Measurements from ENCODE around the genes THRA and GJD3.

DNA sequence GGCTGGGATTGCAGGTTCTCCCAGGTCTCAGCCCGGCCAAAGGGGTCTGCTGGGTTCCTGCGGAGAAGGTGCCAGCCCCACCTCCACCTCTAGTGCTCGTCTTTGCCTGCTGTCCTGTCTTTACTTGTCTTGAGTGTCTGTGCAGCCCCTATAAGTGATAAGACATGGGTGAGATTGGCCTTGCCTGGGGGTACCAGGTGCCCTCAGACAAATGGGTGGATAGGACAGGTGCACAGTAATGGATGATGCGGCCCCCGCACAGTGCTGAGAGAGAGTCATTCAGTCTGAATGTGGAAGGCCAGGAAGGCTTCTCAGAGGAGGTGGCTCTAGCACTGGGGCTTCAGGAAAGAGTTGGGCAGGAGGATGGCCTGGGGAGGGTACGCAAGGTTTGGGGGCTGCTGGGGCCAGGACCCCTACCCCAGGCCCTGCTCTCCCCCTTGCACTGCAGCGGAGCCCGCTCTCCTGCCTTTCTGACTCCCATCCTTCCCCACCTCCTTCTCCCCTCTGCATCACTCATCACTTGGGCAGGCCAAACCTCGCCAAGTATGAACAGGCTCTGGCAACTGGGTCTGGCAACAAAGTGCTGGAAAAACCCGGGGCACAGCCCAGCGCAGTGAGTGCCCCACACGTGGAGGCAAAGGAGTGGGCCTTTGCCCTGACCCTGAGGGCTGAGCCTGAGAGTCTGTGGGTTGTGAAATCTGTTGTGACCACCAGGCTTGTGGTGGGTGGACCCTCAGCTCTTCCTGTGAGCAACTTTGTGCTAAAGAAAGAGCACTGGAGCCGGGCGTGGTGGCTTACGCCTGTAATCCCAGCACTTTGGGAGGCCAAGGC is 3.4 kb downstream of the GRB7 start:
- PRO-cap, 3 experiments, result no peak in any of the 3 experiments
- RAMPAGE, long total RNA, result no peak

GRCh38 chr17:39794226-39794615 is 56.5 kb downstream of the GRB7 start:
- PRO-cap, 3 experiments, result no peak in any of the 3 experiments
- RAMPAGE, long total RNA, result no peak

DNA sequence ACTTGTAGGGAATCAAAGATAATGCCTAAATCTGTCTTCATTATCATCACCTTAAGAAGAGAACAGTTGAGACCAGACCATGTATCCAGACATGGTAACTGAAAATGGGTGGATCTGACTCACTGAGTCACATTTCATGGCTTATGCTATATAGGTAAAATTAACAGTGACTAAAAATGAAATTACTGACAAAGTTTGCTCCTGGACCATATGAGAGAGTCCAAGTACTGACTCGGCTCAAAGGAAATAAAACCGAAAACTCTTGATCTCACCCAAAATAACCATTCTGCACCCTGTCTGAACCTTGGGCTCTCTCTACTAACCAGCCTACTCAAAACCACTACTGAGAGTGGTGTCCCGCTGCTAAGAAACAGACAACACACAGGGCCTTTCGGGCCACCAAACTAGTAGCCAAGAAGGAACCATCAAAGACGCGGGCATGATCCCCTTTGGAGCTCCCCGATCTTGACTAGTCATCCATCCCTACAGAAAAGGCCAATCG is 957 bp upstream of the ZPBP2 start:
- PRO-cap, 3 experiments, result no peak in any of the 3 experiments
- RAMPAGE, long total RNA, result no peak

GRCh38 chr17:39928473-39928937 is 973 bp downstream of the LRRC3C start:
- PRO-cap, 3 experiments, result no peak in any of the 3 experiments
- RAMPAGE, long total RNA, result no peak

DNA sequence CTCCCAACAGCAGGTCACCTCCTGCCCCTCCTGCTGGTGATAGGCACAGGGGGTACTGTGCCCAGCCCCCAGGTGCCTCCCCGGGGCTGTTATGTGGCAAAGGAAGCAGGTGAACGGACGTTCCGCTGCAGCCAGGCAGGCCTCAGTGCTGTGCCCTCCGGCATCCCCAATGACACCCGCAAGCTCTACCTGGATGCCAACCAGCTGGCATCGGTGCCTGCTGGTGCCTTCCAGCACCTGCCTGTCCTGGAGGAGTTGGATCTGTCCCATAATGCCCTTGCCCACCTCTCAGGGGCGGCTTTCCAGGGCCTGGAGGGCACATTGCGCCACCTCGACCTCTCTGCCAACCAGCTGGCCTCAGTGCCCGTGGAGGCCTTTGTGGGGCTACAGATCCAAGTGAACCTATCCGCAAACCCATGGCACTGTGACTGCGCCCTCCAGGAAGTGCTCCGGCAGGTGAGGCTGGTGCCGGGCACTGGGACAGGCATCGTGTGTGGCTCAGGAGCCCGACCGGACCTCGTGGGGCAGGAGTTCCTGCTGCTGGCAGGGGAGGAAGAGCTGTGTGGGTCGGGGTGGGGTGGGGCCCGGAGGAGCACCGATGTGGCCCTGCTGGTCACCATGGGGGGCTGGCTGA is 16.6 kb downstream of the LRRC3C start:
- PRO-cap, 3 experiments, result no peak in any of the 3 experiments
- RAMPAGE, long total RNA, result no peak

DNA sequence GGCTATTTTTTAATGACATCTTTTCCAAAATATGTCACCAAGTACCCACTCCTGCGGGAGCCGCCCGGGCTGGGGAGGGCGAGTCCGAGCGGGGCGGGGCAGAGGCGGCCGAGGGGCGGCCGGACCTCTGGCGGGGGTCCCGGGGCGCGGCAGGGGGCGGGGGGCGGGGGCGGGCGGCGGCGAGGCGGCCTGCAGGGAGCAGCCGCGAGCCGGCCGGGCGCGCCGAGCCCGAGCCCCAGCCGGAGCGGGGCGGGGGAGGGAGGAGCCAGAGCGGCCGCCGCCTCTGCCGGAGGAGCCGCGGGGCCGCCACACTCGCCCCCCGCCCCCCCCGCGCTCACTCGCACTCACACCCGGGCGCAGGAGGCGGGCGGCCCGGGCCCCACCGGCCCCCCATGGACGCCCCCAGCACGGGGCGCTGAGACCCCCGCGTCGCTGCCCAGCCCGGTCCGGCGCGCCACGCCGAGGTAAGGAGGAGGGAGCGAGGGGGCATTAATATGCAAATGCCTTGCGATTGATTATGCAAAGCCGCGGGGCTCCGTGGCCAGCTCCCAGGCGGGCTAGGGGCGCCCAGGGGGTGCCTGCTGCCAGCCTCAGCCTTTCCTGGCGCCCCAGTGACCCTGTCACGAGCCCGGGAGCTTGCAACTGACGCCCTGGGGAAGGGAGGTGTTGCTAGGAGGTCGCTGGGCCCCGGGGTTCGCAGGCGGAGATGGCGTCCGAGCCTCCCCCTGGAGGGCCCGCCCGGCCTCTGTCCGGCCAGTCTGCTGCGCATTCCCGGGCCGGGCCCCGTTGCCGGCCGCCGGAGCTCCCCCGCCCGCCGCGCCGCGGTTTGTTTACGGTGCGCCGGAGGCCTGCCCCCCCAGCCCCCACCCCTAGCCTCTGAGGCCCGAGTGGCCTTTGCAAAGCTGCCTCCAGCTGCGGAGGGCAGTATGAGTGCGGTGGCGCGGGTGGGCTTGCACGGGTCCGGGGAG is at the start of gene THRA:
Gene THRA, plus strand, starts transcription at position 337 of the 968 bp plus-strand sequence.
- PRO-cap, 3 experiments, result peak in 3 of 3 experiments; most common plus-strand start position 268 of the sequence (in 3); most common minus-strand start position 747 of the sequence (in 3)
- RAMPAGE, long total RNA, result no peak

DNA sequence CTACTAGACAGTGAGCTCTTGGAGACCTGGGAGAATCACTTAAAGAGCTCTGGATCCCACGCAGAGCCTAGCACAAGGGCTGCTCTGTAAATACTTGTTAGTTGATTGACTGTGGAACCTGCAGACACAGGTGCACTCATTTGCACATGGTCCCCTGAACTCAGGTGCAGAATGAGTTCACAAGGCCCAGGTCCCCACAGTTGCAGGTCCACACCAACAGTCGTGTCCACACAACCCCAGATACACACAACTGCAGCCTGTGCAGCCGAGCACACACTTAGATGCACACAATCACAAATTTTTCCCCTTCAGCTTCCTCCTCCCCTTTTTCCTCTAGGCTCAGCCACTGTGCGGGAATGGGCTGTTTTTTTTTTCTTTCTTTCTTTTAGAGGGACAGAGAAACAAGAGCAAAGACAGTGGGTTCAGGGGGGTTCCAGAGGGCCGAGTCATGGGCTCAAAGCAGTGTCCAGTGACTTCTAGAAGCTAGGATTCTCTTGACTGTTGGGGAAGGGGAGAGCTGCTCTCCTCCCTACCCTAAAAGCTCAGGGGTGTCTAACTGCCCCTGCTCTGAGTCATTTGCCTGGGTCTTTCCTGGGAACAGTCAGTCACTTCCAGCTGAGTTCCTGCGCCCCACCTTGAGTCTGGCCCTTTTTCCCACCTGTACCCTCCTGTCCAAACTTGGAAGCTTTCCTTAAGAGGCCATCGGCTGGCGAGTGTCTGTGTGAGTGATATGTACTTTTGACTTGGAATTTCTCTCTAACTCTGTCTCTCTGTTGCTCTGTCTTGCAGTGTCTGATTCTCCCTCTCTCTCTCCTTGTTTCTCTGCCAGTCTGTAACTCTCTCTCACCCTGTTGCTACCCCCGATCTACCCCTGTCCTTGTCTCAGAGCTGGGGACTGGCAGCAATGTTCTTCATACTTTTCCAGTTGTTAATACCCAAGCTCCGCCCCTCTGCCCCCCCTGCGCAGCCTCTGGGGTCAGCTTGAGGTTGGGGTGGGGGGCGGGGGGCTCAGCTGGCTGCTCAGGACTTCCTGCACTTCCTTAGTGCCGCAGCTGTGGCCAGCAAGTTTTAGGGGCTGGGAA is 2.3 kb downstream of the THRA start:
- PRO-cap, 3 experiments, result no peak in any of the 3 experiments
- RAMPAGE, long total RNA, result no peak

DNA sequence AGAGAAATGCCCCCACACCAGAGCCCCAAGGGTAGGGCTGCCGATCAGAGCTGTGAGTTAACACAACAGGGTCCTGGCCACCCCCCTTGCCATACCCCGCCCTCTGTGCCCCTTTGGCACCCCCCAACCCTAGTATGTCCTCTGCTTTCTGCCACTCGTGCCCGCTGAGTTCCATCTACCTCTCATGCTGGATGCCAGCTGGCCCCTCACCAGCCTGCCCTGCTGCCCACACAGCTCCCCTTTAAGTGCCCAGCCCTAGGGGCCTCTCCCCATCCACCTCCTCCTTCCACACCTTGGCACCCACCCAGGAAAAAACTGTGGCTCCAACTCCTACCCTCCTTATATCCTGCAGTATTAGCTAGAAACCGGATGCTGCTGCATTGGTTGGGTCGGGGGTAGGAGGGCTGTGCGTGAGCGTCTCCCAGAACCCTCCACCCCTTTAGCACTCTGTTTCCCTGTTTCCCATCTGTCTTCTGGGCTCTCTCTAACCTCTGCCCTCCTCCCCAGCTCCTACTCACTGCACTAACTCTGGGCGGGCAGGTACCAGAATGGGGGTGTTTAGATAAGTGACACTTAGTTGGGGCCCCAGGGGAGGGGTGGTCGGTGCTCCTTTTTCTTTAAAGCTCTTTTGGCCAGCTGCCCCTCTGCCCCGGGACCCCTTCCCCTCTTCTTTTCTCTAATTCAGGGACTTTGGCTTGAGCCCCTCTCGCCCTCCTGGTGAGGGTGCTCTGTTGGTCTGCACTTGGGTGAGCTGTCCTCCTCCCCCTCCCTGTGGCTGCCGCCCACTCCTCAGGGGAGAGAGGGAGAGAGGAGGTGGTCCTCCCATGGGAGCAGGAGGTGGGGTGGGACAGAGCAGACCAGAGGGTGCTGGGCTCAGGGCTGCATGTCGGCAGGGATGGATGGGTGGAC is 10.0 kb downstream of the NR1D1 start:
- PRO-cap, 3 experiments, result no peak in any of the 3 experiments
- RAMPAGE, long total RNA, result no peak

- PRO-cap, 3 experiments, result no peak in any of the 3 experiments
- RAMPAGE, long total RNA, result no peak
Observed at GRCh38 chr17:40114361-40115330, 7.1 kb upstream of the MSL1 start.

GRCh38 chr17:40123712-40123987 is 1.9 kb downstream of the MSL1 start:
- PRO-cap, 3 experiments, result peak in 1 of 3 experiments; most common plus-strand start chr17:40123752 (in 1)
- RAMPAGE, long total RNA, result no peak

DNA sequence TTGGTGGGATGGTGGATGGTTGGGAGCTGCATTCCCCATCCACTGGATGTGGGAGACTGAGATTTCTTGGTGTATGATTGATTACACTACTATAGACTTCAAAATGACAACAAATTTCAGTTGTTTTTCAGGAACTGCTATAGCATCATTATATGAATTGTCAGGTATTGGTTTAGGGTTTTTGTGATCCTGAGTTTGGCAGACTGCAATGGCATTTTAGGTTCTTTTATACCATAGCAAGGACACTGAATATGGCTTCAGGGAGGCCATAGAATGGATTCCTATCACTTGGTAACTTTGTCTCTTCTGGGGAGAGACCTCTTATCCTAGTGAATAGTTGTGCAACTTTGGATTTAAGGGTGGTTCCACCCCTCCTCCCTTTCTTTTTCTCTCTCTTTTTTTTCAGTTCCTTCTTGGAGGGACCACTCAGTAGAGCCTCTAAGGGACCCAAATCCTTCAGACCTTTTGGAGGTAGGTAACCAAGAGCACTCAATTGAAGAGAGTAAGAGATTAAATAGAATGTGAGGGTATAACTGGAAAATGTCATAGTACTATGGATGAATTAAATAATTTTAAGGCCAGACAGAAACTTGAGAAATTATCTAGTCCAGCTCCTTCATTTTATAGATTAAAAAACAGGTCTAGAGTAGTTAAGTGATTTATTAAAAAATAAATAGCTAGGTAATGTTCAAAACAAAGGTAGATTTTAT is 8.6 kb upstream of the CASC3 start:
- PRO-cap, 3 experiments, result no peak in any of the 3 experiments
- RAMPAGE, long total RNA, result no peak

- PRO-cap, 3 experiments, result no peak in any of the 3 experiments
- RAMPAGE, long total RNA, result no peak
Observed at GRCh38 chr17:40153856-40154266, 13.5 kb downstream of the CASC3 start.

DNA sequence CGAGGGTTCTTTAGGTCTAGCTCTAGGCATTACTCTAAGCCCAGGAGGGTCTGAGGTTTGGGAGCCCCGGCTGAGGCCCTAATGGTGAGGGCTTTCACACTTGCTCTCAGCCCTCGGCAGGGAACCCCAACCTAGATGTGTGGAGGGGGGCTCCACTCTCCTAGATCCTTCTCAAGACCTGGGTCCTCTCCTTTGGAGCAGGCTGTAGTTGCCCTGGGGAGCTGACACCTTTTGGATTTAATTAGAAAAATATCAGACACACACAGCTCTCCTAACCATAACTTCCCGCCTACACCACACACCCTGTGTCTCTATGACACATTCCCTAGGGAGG is 2.4 kb downstream of the RAPGEFL1 start:
- PRO-cap, 3 experiments, result no peak in any of the 3 experiments
- RAMPAGE, long total RNA, result no peak

- PRO-cap, 3 experiments, result peak in 3 of 3 experiments; most common plus-strand start chr17:40191606 (in 1); most common minus-strand start chr17:40191757 (in 2)
- RAMPAGE, long total RNA, result no peak
Observed at GRCh38 chr17:40190994-40191952, 14.0 kb downstream of the RAPGEFL1 start.

GRCh38 chr17:40346615-40346884 is 18.0 kb downstream of the GJD3 start:
- PRO-cap, 3 experiments, result no peak in any of the 3 experiments
- RAMPAGE, long total RNA, result no peak

DNA sequence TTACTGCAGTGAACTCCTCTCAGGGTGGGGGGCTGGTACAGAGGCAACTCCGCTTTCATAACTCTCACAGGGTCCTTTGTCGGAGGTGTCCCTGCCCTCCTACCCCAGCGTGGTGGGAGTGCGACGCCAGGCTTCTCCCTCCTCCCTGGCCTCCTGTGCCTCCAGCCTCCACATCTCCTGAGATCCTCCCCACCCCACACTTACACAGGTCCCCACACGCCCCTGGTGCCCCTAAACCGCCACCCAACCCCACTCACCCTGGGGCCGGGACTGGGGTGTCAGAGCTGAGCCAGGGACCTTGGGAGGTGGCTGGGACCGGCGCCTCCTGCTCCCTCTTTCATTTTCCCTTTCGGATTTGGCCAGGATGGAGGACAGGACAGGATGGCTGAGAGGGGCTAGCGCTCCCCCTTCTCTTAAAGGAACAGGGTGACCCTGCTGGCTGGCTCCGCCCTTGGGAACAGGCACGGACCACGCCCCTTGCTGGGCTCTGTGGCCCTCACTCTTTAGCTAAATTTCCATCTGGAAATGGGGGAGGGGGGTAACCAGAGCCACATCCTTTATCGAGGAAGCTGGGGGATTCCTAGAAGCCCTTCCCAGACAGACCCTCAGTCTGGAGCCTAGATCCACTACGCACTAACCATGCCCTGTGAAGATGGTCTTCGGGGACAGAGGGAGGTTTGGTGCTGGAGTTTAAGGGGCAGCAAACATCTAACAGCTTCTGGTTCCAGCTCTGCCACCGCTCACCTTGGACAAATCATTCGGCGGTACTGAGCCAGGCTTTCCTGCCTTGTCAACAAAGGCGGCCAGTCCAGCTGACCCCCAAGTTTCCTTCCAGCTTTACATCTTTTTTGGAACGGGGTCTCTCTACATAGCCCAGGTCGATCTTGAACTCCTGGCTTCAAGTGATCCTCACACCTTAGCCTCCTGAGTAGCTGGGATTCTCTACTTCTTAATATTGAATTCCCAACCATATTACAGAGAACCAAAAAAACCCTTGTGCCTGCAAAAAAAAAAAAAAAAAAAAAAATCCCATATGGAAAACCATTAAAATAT is at the start of gene GJD3:
Gene GJD3, minus strand, starts transcription at position 387 of the 1,053 bp plus-strand sequence.
- PRO-cap, 3 experiments, result no peak in any of the 3 experiments
- RAMPAGE, long total RNA, result no peak

GRCh38 chr17:40450061-40450693 is 6.9 kb downstream of the IGFBP4 start:
- PRO-cap, 3 experiments, result no peak in any of the 3 experiments
- RAMPAGE, long total RNA, result no peak

DNA sequence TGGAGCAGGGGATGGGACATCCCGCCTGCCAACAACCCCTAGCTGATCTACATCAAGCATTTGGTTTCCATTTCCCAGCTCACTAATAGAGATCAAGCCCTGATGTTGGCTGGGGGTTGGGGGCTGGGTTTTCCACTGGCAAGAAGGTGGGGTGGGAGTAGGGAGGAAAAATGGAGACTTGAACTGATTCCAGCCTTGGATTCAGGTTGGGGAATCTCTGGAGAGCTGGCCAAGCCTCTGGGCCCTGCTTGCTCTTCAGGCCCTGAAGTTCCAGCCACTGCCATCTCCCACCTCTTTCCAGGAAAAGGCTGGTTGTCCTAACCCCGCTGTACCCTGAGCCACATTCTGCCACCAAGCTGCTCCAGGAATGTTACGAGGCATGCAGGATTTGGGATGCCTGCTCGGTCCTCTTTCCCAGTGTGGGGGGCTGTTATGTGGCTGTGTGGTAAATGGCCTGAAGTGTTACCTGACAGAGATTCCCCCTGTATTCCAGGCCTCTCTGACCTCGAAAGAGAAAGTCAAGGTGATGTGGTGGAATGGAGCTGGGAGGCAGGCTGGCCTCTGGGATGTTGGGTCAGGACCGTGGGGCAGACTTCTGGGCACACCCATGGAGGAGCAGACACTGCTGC is 16.6 kb downstream of the IGFBP4 start:
- PRO-cap, 3 experiments, result no peak in any of the 3 experiments
- RAMPAGE, long total RNA, result no peak

DNA sequence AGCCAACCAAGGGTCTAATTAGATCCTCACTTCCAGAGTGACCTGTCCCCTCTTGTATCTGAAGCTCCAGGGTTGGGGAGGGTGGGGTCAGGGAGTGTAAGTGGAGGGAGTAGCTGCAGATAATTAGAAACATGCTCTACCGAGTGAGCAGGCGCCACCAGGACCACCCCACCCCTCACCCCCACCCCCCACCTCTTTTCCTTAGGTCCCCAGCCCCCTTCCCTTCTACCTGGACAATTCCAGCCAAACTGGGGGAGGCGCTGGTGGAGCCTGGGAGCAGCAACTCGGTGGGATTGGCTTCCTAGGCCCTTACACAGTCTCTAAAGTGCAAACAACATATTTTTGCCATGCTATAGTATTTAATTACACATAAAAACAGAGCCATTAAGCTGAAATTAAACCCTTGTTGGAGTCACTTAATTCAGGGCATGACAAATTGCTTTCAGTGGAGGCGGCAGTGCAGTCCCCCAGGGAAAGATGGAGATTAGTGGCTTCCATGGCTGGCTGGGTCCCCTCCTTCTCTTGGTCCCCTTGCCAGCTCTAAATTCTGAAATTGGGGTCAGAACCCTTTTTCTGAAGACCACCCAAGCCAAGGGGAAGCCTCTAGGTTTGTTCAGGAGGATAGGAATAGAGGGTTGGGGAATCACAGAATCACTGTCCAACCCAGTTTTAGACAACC is 17.3 kb downstream of the IGFBP4 start:
- PRO-cap, 3 experiments, result no peak in any of the 3 experiments
- RAMPAGE, long total RNA, result no peak

GRCh38 chr17:40464240-40464591 is 21.0 kb downstream of the IGFBP4 start:
- PRO-cap, 3 experiments, result no peak in any of the 3 experiments
- RAMPAGE, long total RNA, result no peak

All from cerebellum (tissue), 5 donors.